Left lobe of liver (tissue), 1 donor: ENCODE data around the genes PRRT2, BOLA2B and ZNF689.

GRCh38 chr16:29741568-29741880 lies 4.3 kb downstream of the C16orf54 start:
- PRO-cap, result no peak

DNA sequence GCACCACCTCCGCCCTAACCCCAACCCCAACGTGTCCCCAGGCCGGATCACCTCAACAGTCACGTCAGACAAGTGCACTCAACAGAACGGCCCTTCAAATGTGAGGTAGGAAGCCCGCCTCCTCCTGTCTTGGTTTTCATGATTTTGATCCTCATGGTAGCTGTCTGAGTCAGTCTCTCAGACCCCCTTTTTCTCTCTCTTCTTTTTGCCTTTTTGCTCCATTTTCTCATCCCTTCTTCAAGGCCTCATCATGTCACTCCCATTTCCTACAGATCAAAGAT lies 1.8 kb downstream of the MAZ start:
- PRO-cap, result no peak

GRCh38 chr16:29811754-29812901 lies at the start of gene PRRT2:
Gene PRRT2, plus strand, starts transcription at chr16:29812193.
- PRO-cap, result unidirectional peak, minus-strand start at chr16:29812392

DNA sequence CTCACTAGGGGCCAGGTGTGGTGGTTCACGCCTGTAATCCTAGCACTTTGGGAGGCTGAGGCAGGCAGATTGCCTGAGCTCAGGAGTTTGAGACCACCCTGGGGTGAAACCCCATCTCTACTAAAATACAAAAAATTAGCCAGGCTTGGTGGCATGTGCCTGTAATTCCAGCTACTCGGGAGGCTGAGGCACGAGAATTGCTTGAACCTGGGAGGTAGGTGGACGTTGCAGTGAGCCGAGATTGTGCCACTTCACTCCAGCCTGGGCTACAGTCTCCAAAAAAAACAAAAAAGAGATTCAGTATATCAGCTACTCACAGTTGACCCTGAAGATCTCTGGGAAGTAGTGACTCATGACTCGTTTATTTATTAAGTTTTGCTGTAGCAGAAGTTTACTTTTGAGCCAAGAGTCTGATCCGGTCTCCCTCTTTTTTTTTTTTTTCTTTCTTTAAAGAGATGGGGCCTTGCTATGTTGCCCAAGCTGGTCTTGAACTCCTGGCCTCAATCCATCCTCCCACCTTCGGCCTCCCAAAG lies 4.3 kb downstream of the MVP start:
- PRO-cap, result bidirectional peak, plus-strand start at position 394 of the sequence, minus-strand start at position 276 of the sequence

DNA sequence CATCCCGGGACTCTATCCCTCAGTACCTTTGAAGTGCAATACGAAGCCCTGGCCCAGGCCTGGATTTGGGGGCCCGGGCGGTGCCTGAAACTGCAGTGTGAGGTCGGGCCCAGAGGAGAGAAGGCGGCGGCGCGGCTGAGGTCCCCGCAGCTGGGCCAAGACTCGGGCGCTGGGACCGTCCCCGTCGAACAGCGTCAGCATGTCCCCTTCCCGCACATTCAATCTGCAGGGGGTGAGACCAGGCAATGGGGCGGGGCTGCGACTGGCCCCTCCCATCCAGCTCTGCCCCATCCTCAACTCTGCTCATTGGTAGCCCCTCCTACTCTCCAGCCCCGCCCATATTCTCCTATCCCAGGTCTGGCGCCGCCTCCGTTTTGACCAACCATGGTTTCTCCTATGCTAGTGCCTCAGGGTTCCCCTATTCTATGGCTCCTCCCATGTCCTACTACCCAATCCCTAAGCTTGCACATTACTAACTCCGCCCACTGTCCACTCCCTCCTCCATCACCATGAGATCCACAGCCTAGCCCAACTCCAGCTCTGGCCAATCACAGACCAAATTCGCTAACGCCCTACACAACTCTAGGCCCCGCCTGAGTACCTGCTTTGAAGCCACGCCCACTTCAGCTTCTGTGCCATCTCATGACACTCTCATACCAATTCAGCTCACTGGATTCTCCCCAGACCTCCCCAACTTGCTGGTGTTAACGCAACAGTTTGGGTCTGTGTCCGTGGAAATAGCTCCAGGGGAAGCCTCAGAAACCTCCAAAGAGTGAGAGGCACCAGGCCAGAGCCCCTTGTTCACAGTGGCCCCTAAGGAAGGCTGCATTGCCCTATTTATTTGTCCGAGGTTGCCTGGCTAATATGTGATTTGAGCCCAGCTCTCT lies 14.5 kb upstream of the CDIPT start:
- PRO-cap, result no peak

- PRO-cap, result no peak
Observed at GRCh38 chr16:29909171-29909726, 9.0 kb downstream of the ASPHD1 start.

GRCh38 chr16:29922426-29922906 lies 3.6 kb downstream of the KCTD13 start:
- PRO-cap, result no peak

- PRO-cap, result no peak
Observed at GRCh38 chr16:29989452-29990010, 5.9 kb downstream of the HIRIP3 start.

GRCh38 chr16:29994741-29995536 lies 478 bp downstream of the HIRIP3 start:
- PRO-cap, result unidirectional peak, plus-strand start at chr16:29995353

DNA sequence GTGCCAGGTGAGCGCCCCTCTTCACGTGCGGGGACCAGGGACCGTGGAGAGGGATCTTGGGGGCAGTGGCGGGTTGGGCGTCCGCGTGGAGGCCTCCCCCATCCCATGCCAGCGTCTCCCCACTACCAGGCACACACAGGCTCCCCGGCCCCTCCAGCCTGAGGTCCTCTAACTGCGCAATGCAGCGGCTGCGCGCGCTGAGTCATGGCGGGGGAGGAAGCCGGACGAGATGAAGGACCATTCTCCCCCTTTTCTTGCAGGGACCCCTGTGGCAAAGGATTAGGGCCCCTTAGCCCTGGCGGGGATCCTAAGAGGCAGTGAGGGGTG lies 324 bp downstream of the ALDOA start:
- PRO-cap, result bidirectional peak, plus-strand start at position 137 of the sequence, minus-strand start outside the sequence

- PRO-cap, result no peak
Observed at GRCh38 chr16:30066274-30067173, 964 bp downstream of the ALDOA start.

GRCh38 chr16:30082379-30082760 lies 6.6 kb downstream of the PPP4C start:
- PRO-cap, result no peak

GRCh38 chr16:30104033-30105151 lies 8.4 kb upstream of the YPEL3 start:
- PRO-cap, result no peak

DNA sequence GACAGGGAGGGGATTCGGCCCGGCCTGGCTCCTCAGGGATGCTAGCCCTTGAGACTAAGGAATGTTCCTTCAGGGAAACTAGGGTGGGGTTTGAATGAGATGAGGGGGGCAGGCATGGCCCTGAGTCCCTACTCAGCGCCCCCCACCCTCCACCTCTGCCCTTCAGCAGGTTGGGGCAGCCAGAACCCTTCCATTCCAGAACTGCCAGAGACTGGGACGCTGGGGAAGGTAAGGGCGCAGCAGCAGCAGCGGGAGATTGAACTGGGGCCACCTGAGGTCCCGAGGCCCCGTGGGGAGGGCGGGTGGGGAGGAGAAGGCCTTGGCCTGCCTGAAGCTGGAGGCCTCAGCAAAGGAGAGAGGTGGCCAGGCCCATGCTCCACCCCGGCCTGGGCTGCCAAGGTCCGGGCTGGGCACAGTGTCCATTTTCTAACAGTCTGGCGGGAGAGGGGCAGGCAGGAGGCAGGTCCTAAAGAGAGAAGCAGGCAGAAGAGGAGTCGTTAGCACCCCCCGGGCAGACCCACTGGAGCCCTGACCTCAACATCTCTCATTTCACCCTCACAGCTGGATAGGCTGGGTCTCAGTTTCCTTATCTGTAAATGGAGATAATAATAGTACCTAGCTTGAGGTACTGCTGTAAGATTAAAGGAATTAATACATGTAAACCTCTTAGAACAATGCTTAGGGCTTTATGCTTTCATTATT lies 1.1 kb upstream of the GDPD3 start:
- PRO-cap, result no peak

DNA sequence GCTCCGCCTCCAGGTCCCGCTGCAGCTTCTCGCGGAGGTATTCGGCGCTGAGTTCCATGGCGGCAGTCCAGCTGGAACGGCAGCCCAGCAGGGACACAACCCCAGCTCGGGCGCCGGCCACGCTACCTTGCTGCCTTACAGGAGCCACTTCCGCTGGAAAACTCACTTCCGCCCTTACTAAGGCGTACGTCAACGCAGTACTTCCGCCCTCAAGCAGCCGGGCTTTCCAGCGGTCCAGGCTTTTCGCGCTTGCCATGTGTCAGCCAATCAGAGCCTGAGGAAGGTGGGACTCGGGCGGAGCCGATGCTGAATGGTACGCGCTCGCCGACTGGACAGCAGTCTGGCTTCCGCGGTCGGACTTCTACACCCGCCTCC lies at the start of gene BOLA2B:
Gene BOLA2B, minus strand, starts transcription at position 129 of the 375 bp plus-strand sequence.
- PRO-cap, result no peak

GRCh38 chr16:30353637-30354311 lies 1.3 kb downstream of the CD2BP2 start:
- PRO-cap, result no peak

DNA sequence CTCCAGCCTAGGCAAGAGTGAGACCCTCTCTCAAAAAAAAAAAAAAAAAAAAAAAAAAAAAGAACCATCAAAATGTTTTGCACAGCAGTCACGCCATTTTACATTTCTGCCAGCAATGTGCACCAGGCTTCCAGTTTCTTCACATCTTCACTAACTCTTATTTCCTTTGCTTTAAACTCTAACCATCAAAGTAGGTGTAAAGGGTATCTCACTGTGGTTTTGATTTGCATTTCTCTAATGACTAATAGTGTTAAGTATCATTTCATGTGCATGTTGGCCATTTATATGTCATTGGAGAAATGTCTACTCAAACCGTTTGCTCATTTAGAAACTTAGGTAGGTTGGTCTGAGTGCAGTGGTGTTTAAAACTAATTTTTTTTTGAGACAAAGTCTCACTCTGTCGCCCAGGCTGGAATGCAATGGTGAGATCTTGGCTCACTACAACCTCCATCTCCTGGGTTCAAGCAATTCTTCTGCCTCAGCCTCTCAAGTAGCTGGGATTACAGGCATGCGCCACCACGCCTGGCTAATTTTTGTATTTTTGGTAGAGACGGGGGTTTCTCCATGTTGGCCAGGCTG lies 1.5 kb upstream of the ITGAL start:
- PRO-cap, result no peak

- PRO-cap, result bidirectional peak, plus-strand start at chr16:30527169, minus-strand start at chr16:30527060; bidirectional peak, plus-strand start at chr16:30527578, minus-strand start at chr16:30527355
Observed at GRCh38 chr16:30527135-30527771, 887 bp upstream of the ZNF768 start.

- PRO-cap, result bidirectional peak, plus-strand start at chr16:30610550, minus-strand start at chr16:30610334
Observed at GRCh38 chr16:30610024-30610427, at the start of gene ZNF689. Gene ZNF689, minus strand, starts transcription at chr16:30610389.

- PRO-cap, result no peak
Observed at GRCh38 chr16:30660687-30660869, 2.3 kb downstream of the FBRS start.